RPMI7951 (cell line): ENCODE measurements around a stretch of chr22.

DNA sequence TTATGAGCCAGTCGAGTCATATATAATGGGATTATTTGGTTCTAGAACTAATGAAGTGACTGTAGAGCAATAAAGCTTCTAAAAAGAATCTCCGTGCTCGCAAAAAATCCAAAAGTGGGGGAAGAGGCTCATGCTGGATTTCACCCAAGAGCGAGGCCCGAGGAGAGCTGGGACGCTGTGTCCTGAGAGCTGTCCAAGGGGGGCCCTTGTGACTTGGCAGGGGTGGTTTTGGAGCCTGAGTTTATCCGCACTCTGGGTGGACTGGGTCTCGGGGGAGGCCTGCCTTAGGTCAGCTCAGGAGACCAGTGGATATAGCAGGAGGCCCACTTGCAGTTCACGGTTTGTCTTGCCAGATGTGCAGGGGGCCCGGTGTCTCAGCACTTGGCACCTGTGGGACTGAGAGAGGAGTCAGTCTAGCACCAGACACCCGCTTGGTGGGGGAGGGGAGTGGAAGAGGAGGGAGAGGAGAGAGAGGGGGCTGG is 33.2 kb downstream of the PARVB start:
- RAMPAGE, long total RNA, result no peak

- RAMPAGE, long total RNA, result no peak
These were observed 50.8 kb upstream of the SHISAL1 start for GRCh38 chr22:44363288-44364136.

DNA sequence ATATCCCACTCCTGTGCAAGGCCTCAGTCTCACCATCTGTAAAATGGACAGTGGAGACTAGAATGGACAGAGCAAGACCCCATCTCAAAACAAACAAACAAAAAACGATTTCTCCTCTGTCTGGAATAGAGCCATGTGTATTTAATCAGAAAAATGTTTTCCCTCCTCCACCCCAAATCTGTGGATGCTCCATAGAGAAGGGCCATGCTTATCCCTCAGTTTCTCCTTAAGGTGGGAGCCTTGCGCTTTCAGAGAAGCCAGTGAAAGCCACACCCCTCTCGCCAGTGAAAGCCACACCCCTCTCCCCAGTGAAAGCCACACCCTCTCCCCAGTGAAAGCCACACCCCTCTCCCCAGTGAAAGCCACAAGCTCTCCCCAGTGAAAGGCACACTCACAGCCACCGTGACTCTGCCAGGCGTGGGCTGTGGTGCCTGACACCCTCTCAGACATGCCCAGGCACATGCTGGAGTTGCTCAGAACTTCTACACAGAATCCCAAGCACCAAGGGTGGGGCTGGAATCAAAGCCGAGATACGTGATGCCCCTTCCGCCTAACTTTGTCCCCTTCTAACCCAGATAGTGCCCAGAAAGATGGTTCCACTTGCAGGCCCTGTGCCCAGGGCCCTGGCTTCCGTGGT is 16.6 kb upstream of the PRR5 start:
- RAMPAGE, long total RNA, result no peak

GRCh38 chr22:44698549-44698892 is 3.5 kb upstream of the PRR5 start:
- RAMPAGE, long total RNA, result no peak

- RAMPAGE, long total RNA, result no peak
These were observed 16.5 kb upstream of the ARHGAP8 start for GRCh38 chr22:44735911-44736171.

DNA sequence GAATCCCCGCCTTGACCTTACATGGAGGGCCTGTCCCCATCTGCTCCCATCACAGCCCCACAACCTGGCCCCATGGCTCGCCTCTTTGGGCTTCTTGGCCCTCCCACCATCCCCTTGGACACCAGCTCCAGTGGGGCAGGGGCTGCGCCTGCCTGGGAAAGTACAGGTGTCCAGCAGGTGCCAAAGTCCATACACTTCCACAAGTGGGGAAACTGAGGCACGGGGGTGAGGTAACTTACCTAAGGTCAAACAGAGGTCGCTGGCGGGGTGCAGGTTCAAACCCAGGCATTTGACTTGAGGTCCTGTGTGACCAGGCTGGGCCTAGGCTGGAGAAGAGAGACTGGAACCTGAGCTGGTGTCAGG is 16.1 kb upstream of the ARHGAP8 start:
- RAMPAGE, long total RNA, result no peak

- RAMPAGE, long total RNA, result no peak
These were observed 3.6 kb downstream of the ARHGAP8 start for GRCh38 chr22:44755808-44756551.

DNA sequence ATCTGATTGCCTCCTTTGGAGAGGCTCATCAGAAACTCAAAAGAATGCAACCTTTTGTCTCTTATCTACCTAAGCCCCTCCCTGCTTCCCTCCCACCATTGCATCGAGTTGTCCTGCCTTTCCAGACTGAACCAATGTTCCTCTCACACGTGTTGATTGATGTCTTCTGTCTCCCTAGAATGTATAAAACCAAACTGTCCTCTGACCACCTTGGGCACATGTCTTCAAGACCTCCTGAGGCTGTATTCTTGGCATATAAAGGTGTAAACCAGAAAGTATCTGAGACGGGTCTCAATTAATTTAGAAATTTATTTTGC is 42.9 kb upstream of the PHF21B start:
- RAMPAGE, long total RNA, result no peak

GRCh38 chr22:45148460-45149185 is 15.1 kb upstream of the NUP50 start:
- RAMPAGE, long total RNA, result no peak

DNA sequence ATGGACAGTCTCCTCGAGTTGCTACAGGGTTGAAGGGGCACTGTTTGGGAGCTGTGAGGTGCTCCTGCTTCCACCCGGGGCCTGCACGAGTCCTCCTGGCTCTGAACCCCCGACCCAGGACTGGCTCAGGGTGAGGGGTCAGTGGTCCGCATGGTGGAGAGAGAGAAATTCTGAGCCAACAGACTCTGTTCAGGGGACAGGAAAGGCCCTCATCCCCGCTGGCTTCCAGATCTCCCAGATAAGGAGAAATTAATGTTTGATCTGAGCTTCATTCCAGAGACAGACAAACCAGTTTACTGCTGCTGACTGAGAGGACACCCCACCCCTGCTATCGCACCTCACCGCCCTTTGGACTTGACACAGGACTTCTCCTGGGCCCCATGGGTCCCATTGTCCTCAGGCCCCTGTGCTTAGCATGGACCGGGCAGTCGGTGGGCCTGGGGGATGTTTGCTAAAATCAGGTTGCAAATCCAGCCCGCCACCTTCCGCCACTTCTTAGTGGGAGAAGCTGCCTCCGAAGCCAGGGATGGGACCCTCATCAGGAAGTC is 11.3 kb upstream of the UPK3A start:
- RAMPAGE, long total RNA, result no peak

- RAMPAGE, long total RNA, result no peak
These were observed 21.0 kb downstream of the FAM118A start for GRCh38 chr22:45330790-45330989.

GRCh38 chr22:45503668-45504212 is 1.1 kb downstream of the FBLN1 start:
- RAMPAGE, long total RNA, result no peak

DNA sequence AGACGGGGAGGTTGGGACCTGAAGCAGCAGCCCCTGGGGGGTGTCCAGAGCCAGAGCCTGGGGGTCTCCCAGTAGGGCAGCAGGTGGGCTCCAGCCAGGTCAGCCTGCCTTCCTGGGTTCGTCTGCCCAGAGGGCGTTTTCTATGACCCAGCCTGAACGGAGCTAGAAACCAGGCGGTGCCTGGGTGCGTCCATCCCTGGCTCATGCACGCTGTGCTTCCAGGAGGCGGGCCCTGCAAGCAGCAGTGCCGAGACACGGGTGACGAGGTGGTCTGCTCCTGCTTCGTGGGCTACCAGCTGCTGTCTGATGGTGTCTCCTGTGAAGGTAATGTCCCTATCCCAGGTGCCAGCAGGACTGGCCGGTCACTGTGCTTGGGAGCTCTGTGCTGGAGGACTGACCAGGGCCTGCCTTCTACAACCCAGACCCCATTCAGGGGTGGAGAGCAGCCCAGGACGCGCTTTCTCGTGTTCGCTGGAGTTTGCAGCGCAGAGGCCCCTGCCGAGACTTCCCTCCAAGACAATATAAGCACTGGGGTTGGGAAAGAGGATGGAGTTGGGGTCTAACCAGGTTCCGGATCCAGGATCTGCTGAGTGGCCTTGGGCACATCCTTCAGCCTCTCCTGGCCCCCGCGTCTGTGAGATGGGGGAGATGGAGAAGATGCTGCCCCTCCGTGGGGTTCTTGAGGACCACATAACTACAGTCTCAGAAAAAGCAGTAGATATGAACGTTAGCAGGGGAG is 30.3 kb downstream of the FBLN1 start:
- RAMPAGE, long total RNA, result no peak

DNA sequence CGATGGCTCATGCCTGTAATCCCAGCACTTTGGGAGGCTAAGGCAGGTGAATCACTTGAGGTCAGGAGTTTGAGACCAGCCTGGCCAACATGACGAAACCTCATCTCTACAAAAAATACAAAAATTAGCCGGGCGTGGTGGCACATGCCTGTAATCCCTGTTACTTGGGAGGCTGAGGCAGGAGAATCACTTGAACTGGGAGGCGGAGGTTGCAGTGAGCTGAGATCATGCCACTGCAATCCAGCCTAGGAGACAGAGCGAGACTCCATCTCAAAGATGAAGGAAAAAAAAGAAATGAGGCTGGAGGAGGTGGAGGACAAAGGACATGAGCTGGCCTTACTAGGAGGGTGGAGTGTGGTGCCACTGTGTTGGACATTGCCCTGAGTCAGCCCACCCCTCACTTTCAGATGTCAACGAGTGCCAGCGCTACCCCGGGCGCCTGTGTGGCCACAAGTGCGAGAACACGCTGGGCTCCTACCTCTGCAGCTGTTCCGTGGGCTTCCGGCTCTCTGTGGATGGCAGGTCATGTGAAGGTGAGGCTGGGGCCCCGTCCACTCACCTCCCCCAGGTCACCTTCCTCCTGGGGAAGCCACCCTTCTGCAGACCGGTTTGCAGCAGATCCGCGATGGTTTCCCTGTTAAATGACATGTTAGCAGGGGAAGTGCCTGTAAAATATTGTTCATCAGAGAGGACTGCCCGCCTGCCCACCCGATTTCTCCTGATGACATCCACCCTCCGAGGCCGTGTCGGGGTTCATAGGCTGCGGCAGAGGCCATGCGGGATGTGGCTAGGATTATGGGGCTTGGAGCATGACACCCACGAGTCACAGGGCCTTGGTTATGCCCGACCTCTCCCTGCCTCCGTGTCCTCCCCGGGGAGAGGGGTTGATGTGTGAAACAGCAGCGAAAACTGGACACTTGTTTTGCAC is 40.6 kb downstream of the FBLN1 start:
- RAMPAGE, long total RNA, result no peak

DNA sequence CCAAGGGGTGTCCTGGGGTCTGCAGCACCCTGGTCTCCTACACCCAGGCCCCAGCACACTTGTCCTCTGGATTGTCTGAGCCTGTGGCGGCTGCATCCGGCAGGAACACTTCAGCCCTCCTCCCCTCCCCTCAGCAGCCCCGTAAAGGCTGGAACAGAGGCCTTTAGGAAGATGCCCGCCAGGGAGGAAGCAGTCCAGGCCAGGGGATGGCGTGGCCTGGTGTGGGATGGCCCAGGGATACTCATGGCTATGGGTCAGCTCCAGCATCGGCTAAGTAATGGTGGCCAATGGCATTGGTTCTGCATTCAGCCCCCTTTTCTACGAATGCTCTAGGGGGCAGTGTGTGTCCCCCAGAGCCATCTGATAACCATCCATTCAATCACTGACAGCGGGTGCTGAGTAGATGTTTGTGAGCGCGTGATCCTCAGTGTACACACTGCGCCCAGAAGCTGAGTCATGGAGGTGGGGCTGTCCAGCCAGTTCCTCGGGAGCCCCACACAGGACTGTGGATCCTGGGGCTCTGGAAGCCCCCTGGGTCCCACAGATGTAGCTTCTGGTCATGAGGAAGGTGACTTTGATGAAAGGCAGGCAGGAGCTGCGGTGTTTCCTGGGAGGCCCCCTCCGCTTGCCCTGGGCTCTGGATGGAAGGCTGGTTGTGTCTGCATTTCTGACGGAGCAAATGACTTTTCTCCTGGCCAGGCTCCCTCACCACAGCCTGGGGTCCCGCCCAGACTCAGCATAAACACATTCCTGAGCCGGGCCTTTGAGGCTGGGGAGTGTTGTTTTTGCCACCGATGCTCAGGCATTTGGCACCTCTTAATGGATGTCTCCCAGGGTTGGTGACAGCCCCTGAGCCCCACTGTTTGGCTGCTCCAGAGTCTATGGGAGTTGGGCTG is 46.5 kb downstream of the FBLN1 start:
- RAMPAGE, long total RNA, result no peak

DNA sequence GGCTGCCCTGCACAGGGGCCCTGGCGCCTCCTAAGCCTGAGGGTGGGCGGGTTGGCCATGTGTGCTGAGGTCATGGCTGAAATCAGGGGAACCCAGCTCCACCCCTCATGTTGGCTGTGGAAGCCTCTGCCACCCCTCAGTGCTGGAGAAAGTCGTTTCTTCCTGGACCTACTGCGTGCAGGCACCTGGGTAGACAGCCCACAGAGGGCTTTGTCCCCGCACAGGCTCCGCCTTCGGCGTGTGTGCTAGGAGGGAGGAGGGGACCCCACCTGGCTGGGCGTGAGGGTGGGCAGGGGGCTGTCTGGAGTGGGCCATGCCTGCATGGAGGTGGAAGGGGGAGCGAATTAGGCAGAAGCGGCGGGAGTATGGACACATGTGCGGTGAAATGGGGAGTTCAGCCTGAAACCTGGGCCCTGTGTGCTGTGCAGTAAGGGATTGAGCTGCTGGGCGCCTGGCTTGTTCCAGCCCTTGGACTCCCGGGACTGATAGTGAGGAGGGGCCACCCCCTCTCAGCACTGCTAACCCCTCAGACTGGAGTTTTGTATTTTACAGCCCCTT is 49.3 kb downstream of the FBLN1 start:
- RAMPAGE, long total RNA, result no peak

DNA sequence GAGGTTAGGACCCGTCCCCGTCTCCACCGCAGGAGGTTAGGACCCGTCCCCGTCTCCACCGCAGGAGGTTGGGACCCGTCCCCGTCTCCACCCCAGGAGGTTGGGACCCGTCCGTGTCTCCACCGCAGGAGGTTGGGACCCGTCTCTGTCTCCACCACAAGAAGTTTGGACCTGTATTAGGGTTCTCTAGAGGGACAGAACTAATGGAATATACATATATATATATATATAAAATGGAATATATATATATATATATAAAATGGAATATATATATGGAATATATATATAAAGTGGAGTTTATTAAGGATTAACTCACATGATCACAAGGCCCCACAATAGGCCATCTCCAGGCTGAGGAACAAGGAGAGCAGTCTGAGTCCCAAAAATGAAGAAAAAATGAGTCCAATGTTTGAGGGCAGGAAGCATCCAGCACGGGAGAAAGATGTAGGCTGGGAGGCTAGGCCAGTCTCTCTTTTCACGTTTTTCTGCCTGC is 52.4 kb downstream of the FBLN1 start:
- RAMPAGE, long total RNA, result no peak

DNA sequence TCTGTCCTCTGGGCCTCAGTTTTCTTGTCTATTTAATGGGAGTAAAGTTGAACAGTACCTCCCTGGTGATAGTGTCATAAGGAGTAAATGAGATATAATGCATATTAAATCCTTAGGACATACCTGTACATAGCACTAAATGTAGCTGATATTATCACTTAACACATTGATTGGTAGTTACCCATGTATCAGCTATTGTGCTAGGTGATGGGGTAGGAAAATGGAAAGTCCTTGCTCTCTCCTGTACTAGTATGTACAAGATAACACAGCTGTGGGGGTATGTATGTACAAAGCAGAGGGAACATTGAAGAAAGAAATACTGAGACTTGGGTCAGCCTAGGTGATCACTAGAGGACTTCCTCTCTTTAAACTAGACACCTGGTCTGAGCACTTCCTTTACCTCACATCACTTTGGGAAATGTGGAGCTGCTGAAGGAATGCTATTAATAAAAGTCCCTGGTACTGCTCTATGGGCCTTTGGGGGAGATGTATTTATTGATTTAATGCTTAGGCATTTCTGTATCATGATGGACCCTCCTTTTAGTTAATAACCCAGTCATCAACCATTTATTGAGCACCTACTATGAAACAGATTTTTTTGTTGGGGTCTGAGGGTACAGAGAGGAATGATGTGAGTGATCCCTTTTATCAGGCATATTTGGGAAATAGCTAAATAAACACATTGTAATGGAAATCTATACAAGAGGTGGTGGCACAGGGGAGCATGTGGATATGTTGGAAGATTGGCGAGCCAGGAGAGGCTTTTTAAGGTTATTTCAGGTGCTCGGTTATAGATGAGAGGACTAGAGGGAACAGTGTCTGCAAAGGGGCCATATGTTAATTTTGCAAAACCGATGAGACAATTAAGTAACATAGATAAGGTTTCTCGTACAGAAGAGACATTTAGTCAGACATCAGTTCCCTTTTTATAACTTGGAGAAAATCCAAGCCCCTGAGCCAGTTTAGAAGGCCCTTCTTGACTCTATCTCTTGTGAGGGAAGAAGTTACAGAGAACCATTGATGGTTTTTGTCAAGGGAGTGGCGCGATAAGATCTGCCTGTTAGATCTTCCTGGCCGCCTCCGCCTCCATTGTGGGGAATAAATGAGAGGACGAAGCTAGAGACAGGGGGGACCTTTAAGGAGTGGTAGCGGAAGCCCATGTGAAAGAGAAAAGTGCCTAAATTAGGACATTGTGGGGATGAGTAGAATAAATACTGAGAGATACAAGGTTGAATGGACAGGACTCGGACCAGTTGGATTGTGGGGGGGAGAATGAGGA is 1.8 kb downstream of the ATXN10 start:
- RAMPAGE, long total RNA, result no peak

DNA sequence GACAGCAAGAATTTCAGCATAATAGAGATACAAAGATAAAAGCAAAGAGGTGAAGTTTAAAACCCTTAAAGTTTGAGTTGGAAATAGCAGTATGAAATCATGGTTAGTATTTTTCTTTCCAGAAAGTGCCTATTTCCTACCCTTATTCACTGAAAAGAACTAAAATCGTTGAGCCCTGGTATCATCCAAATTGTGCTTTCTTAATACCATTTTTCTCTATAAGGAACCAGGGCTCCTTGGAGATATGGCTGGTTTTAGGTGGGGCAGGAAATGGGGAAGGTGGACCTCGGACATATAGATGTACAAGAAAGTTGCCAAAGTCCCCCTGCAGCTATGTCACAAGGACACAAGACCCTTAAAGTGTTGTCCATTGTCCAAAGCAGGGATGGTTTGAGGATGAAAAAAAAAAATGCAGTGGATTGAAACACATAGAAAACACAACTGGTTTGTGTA is 96.4 kb downstream of the ATXN10 start:
- RAMPAGE, long total RNA, result no peak

GRCh38 chr22:45843595-45844620 is 133.1 kb downstream of the WNT7B start:
- RAMPAGE, long total RNA, result no peak